HTR-8/SVneo (cell line): ENCODE measurements around a stretch of chr6.

DNA sequence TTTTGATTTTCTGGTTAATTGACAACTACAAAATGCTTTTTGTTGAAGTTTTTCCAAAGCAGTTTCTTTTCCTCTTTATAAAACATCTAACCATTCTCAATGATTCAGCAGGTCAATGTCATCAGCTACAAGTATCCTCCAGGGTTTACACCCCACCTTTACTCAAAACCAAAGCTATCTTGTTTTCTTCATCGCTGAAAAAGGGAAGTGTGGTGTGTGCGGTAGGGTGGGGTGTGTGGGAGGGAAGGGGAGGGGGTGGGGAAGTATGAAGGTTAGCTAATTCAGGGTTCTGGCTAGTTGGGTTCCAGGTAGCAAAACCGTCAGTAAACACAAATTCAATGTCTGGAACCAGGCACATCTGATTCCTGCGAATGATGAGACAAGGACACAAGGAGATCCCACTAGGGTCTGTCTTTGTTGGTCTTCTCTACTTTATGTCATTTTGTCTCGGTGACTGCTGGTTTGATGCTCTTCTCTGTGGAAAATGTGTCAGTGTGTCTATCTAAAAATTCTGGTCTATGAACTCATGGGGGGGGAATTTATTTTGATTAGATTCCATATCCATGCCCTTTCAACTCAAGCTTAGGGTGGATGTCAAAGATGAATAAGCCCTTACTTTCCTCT is 189.7 kb downstream of the GJA10 start:
- RRBS: no CpG with 5 or more reads among the region's 5 CpGs

GRCh38 chr6:90183414-90183973 is 113.1 kb downstream of the BACH2 start:
- RRBS: no CpG with 5 or more reads among the region's 2 CpGs

DNA sequence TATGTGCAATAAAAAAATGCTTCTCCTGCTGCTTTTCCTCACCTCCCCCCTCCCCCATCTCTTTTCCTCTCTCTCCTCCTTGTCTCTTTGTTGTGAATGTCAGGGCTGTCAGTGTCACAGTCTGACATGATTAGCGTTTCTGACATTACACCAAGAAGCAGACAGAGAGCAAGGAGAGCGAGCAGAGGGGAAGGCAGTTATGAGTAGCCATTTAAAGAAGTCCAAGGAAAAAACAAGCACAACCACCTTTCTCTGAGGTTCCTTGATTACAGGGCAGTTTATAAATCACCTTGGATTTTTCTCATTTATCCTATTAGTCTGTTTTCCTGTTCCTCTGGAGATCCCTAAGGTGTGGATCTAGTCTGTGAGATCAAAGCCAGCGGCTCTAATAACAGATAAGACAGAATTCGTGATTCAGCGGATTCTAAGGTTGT is 101.5 kb downstream of the BACH2 start:
- RRBS: no CpG with 5 or more reads among the region's 5 CpGs

- RRBS: no CpG with 5 or more reads among the region's 12 CpGs
Observed at GRCh38 chr6:90271654-90272649, 24.7 kb downstream of the BACH2 start.

DNA sequence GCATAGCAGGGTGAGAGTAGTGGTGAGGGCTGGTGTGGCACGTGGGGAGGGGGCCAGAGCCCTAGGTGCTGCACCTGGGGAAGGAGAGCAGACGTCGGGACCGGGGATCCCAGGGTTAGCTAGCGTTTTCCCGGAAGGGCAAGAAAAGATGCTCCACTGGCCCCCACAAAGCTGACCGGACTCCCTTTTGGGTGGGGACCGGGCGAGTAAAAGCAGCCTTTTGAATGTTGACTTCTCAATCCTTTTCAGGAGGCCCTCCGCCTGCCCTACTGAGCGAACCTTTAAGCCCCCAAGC is 540 bp upstream of the BACH2 start:
- RRBS: 71% methylated on average over 1 of the region's 11 CpGs

- RRBS: no CpG with 5 or more reads among the region's 9 CpGs
Observed at GRCh38 chr6:90356112-90356576, 59.5 kb upstream of the BACH2 start.

GRCh38 chr6:90403568-90404215 is 107.0 kb upstream of the BACH2 start:
- RRBS: no CpG with 5 or more reads among the region's 16 CpGs

- RRBS: no CpG with 5 or more reads among the region's 4 CpGs
Observed at GRCh38 chr6:90494380-90494914, 92.4 kb downstream of the MAP3K7 start.

GRCh38 chr6:91052985-91053563 is 466.2 kb upstream of the MAP3K7 start:
- RRBS: no CpG with 5 or more reads among the region's 12 CpGs

GRCh38 chr6:94613545-94614031 is 963.7 kb upstream of the MANEA start:
- RRBS: no CpG with 5 or more reads among the region's 4 CpGs

- RRBS: no CpG with 5 or more reads among the region's 13 CpGs
Observed at GRCh38 chr6:98416356-98416720, 418.0 kb upstream of the POU3F2 start.

DNA sequence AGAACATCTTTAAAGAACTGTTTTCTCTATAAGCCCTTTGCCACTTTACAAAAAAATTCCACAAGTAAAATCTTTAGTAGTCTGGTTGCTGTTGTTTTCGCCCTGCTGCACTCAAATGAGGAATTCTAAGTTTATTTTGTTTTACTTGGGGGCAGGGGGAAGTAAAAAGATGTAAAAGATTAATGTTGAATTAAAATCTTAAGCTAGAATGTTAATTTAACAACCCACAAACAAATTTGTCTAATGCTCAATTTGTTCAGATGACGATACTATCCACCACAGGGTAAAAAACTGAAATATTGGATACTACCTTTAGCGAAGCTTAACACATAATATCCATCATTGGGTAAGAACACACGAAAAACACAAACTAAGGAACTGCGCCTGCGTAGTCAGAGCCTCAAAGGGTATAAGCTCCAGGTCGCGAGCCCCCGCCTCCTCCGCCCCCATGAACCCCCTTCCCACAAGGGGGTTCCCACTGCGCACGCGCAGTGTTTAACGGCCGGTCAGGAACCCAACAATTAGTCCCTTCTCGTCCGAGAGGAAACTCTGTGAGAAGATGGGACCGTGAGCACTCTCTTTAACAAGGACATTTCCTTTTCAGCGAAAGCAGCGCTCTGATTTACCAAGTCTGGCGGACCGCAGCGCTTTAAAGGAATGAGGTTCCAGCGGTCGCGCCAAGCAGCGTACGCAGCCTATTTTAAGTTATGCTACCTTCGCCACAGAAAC is 515 bp downstream of the PNISR start:
- RRBS: no CpG with 5 or more reads among the region's 29 CpGs

DNA sequence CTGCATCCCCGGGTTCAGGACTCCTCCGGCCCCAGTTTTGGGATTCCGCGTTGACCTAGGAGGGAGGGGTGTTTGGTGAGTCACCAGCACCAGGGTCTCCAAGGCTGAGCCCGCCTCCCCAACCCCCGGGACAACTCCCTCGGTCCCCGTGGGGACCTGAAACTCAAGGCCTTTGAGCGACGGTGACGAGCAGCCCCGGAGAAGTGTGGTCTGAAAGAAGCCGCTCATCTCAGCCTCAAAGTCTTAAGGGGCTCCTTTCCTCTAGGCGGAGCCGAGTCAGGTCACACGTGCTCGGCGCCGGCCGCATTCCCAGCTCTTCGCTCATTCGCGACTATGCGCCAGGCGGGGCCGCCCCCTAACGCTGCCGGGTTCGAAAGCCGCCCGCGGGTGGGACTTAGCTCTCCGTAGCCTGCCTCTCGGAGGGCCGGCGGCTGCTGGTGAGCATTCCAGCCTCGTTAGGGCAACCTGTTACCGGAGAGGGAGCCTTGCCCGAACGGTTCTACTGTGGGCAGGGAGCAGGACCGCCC is 3.1 kb upstream of the PRDM13 start:
- RRBS: 16% methylated on average over 37 of the region's 41 CpGs

- RRBS: 92% methylated on average over 3 of the region's 61 CpGs
Observed at GRCh38 chr6:100458100-100458942, 6.4 kb downstream of the SIM1 start.

GRCh38 chr6:100463180-100463542 is 1.6 kb downstream of the SIM1 start:
- RRBS: no CpG with 5 or more reads among the region's 8 CpGs

DNA sequence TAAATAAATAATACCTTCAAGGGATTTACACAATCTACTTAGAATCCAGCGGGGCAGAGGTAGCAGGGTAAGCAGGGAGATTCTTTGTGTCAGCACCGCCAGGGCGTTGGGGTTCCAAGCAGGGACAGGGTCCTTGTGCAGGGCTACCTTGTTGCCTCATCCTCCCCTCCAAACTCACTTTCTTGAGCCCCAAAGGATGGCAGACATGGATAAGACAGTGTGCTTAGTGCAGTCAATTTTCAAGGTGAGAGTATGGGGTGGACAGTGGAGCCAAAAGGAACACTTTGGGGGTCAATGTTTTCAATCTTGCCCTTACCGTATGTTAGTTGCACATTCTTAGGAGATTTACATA is 23.2 kb upstream of the SIM1 start:
- RRBS: no CpG with 5 or more reads among the region's 4 CpGs

DNA sequence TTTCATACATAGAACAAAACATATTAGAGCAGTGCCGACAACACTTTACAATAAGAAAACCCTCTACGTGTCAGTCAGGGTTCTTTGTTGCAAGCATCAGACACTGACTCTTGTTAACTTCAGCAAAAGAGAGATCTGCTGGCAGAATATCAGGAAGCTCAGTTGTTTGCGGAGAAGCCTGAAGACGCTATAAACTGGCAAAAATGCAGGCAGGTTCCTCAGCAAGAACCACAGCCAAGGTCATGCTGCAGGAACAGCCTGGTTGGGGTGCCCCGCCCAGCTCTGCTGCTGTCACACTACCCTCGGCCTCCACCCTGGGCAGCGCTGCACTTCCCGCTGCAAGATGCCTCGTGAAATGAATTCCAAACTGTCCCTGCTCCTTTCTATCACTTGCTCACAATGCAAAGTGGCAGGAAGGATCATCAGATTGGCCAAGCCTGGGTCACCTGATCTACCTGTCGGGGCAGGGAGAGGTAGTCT is 236.1 kb upstream of the ASCC3 start:
- RRBS: no CpG with 5 or more reads among the region's 10 CpGs